ENCODE measurements around a stretch of chr6.

DNA sequence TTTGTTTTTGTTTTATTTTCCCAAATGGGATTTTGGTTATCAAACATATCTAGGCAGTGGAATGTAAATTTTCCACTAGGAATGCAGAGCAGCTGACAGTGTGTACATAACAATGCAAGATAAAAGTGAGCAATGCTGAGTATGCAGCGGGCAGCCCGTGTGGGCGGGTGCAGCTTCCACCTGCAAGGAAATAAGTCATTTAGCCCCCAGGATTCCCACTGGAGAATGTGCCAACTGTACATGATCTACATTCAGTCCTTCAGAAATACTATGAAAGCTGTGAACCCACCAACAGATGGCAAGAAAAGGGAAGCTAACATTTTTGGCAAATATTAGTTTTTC lies 44.4 kb downstream of the DCDC2 start:
- PRO-cap, result no peak

DNA sequence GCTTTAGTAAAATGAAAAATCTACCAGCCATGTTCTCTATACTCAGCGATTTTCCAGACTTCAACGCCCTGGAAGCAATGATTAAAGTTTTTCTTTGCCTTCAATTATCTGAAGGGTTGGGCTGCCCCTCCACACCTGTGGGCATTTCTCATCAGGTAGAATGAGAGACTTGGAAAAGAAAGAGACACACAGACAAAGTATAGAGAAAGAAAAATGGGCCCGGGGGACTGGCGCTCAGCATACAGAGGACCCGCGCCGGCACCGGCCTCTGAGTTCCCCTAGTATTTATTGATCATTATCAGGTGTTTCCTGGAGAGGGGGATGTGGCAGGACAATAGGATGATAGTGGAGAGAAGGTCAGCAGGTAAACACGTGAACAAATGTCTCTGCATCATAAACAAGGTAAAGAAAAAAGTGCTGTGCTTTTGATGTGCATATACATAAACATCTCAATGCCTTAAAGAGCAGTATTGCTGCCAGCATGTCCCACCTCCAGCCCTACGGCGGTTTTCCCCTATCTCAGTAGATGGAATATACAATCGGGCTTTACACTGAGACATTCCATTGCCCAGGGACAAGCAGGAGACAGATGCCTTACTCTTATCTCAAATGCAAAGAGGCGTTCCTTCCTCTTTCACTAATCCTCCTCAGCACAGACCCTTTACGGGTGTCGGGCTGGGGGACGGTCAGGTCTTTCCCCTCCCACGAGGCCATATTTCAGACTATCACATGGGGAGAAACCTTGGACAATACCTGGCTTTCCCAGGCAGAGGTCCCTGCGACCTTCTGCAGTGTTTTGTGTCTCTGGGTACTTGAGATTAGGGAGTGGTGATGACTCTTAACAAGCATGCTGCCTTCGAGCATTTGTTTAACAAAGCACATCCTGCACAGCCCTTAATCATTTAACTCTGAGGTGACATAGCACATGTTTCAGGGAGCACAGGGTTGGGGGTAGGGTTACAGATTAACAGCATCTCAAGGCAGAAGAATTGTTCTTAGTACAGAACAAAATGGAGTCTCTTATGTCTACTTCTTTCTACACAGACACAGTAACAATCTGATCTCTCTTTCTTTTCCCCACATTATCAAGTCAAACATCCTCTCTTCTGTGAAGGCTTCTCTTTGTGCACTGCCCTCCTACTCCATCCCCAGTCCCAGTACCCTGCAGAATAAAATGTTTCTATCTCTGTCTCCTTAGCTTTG lies 2.4 kb upstream of the MRS2 start:
- PRO-cap, result no peak

DNA sequence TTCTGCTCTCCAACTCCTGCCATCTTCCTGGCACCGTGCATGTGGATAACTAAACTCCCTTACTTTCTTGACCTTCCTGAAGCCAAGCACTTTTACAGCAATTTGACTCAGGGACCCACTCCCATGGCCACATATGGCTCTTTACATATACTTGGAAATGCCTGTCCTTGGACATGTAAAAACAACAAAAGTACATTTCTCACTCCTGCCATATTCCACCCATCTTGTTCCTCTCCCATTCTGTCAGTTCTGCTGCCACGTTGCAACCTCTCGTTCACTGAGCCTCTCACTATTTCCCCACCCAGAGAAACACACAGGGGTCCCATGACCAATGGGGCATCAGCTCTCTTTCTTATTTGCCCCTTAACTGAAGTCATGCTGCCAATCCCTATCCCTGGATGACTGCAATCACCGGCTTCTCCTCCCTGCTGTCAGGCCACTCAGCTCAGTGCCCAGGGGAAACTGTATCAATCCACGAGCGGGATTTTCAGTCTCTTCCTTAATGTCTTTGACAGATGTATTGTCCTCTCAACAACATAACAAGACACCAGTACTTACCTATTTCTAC lies 437 bp downstream of the GPLD1 start:
- PRO-cap, result no peak

DNA sequence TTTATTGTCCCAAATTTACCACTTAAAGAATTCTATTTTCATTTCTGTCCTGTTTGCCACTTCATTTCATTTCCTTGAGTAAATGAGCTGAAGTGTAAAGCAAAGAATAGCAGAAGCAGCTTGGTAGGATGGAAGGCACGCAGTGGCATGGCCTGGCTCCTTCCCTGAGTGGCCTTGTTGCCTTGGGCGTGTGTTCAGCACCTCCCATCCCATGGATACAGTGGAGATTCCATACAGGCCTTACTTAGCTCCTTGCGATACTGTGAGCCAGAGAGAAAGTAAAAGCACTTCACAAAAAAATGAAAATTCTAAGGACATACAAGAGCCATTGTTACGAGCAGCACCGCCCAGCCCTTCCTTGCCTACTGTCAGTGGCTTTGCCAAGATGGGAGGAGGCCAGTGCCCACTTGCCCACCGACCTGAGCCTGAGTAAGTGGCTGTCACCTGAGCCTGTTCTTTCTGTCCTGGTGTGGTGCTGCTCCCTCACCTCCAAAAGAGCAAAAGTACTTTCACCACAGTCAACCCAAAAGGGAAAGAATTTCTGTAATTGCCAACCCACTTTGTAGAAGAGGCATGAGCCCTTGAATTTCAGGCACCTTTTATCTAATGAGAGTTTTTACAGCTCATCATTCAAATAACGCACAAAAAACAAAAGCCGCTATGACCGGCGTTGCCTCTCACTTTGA lies 39.7 kb downstream of the ALDH5A1 start:
- PRO-cap, result no peak

DNA sequence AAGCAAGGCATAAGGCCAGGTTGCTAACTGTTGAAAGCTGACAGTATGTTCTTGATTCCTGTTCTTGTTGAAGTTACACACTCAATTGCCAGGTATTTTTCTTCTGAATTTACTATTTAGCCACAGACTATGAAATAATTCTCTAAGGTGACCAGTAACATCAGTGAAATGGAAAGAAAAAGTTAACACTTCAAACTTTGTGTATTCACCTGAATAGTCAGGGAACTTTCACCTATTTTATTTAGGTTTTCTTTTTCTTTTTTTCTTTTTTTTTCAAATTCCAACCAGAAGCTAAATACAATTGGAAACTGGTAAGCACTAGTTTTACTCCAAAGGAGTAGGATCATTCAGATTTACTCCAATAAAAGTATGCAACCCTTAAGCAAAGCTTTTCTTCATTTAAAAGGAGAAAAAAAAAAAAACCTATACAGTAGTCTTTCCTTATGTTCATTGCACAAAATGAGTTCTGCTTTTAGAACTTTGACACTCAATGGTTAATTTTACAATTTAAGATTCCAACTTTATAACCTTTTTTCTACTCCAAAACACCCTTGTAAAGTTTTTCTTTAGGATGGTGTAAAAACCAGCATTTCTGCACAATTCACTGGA lies 14.2 kb downstream of the C6orf62 start:
- PRO-cap, result no peak

GRCh38 chr6:24705274-24706458 lies 13.3 kb downstream of the C6orf62 start:
- PRO-cap, result no peak

- PRO-cap, result no peak
These were observed 24.3 kb downstream of the RIPOR2 start for GRCh38 chr6:24911491-24911784.

- PRO-cap, result no peak
These were observed 13.0 kb downstream of the RIPOR2 start for GRCh38 chr6:24922875-24923137.

DNA sequence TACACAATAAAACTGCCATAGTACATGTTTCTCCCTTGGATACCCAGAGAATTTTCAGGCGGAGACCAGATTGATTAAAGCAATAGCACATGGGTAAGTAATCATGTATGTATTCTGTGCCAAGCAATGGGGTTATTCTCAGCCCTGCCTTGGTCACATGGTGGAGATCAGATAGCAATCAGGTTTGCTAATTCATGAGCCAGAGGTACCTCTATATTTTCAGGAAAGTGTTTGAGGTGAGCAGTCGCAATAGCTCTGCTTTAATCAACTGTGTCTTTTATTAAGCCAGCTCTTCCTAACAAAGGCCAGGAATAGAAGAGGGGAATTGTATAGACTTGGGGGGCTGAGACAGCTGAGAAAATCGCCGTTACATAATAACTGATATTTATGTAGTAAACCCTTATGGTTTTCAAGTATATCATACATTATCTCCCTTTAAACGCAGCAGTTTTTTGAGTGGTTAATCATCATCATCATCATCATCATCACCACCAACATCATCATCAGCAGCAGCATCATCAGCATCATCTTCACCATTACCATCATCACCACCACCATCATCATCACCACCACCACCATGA lies 9.3 kb downstream of the RIPOR2 start:
- PRO-cap, result no peak

DNA sequence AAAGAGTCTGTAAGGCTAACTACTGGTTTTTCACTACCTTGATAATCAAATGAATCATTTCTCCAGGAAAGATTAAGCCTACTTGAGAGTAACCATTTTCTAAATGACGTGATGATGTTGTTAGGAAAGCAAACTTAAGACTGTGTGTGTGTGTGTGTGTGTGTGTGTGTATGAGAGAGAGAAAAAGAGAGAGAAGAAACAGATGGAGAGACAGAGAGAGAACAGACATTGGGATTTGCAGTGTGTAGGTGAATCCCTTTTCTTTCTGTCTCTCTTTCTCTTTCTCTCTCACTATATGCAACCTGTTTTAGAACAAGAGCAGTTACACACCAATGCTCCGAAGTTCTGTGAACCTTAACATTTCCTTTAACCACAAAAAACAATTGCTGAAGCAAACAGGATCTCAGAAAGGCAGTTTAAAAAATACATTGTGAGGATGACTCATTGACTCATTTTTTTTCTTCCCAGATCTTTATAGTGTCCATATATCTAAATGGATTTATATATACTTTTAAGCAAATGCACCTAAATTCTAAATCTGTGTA lies 3.5 kb downstream of the RIPOR2 start:
- PRO-cap, result no peak

DNA sequence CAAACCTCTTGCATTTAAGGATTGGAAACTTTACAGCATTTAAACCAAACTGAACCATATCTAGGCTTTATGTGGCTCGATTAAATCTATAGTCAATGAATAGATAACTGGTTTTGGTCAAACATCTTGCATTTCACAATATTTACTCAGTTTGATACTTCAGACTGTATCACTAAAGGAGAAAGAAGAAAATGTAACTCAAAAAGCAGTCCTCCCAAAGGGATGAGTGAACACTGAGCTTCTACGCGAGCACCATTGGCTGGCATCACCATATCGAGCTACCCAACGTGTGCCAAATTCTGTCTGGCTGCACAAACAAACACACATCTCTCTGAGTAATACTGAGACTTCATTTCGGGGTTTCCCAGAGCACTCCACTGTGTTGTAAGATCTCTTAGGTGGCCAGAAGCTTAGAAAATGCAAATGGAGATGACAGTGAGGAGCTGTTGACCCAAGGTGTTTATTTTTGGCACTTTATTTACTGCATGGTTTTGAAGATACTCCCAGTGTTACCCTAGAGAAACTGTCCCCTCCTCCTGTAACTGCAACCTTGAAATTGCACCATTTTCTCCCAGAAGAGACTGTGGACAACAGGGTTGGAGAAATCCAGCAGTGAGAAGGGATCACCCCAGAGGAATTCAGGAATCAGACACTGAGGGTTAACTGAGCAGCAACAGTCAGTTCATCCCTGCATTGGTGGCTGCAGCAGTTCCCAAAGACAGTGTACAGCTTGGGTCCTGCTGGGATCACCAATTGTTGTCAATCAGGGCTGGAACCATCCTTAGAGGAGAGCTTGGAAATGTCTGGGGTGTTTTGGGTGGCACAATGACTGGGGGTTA lies 910 bp upstream of the RIPOR2 start:
- PRO-cap, result no peak

DNA sequence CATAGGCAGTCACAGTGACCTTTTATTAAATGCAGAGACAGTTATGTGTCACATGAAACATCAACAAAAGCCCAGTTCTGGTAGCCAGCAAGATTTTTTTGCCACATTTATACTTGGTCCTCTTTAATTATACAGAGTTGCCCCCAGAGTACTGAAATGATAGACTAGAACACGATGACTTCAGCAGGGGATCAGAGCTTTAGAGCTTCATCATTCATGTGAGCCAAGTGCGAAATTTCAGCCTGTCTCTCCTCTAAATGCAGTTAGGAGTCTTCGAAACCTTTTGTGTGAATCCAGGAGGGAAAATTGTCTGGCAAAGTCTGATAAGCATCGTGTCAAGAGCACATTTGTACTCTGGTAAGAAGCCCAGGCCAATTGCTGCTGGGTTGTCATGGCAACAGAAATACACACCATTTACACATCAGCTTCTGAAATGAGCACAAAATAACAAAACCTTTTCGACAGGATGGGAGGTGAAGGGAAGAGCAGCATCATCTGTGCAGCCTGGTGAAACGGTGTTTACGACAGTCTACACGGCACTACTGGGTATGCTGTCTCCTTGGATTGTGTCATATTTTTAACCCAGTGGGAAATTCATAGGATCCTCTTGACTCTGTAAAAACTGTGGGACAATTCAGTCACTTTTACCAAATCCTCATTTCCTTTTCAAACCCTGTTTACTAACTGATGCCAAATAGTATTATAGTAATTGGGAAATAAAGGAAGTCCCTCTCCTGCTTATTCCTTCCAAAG lies 79.4 kb upstream of the RIPOR2 start:
- PRO-cap, result no peak

- PRO-cap, result no peak
These were observed 100.3 kb upstream of the RIPOR2 start for GRCh38 chr6:25035889-25036620.

DNA sequence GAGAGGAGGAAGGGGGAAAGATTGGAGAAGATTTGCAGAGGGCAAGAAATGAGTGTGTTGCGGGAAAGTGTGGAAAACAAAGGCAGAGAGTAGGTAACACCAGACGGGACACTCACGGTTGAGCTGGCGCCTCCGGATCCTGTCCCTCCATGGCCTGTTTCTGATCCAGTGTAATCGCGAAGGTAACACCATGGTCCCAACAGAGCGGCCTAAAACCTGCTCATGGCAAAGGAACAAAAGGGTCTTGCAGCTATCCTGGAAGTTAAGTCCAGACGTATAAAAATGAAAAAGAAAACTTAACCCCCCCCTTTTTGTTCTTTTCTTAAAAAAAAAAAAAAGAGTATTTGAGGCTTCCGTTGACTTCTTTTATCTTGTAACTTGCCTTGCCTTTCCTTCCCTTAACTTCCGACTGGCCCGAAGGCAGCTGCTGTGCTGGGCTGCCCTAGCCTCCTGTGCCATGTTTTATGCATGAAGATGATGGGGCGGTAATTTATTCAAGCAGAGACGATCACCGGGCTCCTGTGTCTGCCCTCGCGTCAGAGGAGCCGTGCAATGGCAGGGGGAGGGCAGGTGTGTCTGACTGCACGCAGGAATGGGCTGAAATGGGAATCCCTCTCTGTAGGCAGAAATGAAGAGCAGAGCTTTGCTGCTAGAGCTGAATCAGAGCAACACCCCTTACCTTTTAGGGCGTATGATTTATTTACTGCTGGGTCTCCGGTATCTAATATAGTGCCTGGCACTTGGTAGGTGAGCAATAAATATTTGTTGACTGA lies 106.2 kb upstream of the RIPOR2 start:
- PRO-cap, result no peak

DNA sequence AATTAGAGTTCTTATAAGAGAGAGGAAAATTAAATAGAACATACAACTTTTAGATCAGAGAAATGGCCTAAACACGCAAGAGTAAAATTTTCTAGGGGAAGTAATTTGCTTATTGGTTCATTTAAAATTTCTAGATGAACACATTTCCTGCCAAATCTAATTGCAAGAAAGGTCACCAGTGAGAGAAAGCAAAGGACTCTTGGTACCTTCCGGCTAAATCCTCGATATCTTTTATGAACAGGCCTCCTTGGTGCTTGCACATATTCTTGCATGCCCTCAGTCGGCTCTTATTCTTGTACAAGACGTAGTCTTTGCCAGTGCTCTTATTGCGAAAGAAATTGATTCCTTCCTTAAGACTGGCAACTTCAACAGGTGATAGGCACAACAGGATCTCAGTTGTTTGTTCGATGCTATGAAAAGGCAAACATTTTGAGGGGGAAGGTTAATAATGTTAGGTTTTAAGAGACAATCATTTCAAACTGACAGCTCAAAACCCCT lies 141.7 kb upstream of the CARMIL1 start:
- PRO-cap, result no peak

GRCh38 chr6:25169510-25170355 lies 109.4 kb upstream of the CARMIL1 start:
- PRO-cap, result no peak

GRCh38 chr6:25280518-25280749 lies 1.3 kb downstream of the CARMIL1 start:
- PRO-cap, result no peak

- PRO-cap, result no peak
These were observed 50.7 kb downstream of the CARMIL1 start for GRCh38 chr6:25329831-25330371.

DNA sequence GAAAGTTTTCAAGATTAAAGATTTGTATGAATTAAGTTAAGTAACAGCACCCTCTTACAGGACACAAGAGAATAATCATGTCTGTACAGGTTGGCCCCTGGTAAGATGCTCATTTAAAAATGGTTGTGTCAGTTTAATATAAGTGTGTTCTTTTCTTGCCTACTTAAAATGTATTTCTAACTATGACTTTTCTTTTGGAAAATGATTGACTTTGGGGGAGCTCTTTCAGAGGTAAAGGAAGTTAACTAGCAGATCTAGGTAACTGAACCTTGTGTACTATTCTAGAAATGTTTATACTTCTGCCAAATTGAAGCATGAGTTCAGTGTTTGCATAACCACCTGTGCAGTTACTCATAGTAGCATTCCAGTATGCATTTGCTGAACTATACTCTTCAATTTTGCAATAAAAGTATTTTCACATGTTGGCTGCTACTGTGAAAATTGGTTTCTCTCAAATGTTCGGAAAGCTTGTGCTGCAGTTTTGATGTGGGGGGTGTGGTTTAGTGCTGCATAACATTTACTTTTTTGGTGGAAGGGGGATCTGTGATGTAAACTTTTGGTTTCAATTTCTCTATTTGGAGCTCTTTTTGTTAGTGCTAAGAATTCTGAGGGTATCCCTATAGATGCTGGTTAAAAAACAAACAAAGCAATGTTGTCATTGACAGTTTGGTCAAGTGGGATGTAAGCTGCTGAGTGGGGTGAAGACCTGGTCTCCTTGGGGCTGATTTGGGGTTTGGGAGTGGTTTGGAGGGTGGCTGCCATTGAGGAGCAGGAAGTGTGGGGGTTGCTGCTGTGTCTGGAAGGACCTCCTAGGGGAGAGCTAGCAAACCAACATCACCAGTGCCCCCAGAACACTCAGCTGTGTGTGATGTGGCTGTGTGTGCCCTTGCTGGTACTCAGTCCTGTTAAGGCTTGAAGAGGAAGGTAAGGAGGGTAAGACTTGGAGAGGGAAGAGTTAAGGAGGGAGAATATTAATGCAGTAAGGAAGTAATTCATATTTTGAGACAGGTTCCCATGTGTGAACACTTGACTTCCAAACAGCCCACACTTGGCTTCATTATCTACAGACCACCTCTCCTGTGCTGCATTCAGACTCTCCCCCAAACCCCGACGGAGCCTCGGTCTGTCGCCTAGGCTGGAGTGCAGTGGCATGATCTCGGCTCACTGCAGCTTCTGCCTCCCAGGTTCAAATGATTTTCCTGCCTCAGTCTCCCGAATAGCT lies 87.9 kb downstream of the CARMIL1 start:
- PRO-cap, result no peak

DNA sequence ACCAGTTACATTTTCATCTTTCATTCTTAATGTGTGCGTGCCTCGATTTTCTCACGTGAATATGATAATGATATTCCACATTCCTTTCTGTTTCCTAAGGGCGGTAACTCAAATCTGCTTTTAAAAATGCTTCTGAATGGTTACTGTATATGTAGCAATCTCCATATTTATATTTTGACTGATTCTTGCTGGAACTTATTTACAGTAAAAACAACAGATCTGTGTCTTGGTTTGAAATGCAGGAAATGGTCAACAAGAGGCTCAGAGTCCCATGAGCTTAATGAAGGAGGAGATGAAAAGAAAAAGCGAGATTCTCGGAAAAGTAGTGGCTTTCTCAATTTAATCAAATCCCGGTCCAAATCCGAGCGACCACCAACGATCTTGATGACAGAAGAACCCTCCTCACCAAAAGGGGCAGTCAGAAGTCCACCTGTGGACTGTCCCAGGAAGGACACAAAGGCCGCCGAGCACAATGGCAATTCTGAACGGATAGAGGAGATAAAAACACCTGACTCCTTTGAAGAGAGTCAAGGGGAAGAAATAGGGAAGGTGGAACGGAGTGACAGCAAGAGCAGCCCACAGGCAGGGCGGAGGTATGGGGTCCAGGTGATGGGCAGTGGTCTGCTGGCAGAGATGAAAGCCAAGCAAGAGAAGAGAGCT lies 51.8 kb upstream of the SCGN start:
- PRO-cap, result no peak